Kidney (tissue), 2 donors: Measurements from ENCODE around the genes ROBO1, POU1F1 and OR5K1.

- PRO-cap, result bidirectional peak, plus-strand start at chr3:75672294, minus-strand start at chr3:75672090; unidirectional peak, minus-strand start at chr3:75672596
- RRBS, result 24% methylated on average over 14 of the region's 75 CpGs
Measured at GRCh38 chr3:75671641-75672988, 8.0 kb downstream of the FRG2C start.

DNA sequence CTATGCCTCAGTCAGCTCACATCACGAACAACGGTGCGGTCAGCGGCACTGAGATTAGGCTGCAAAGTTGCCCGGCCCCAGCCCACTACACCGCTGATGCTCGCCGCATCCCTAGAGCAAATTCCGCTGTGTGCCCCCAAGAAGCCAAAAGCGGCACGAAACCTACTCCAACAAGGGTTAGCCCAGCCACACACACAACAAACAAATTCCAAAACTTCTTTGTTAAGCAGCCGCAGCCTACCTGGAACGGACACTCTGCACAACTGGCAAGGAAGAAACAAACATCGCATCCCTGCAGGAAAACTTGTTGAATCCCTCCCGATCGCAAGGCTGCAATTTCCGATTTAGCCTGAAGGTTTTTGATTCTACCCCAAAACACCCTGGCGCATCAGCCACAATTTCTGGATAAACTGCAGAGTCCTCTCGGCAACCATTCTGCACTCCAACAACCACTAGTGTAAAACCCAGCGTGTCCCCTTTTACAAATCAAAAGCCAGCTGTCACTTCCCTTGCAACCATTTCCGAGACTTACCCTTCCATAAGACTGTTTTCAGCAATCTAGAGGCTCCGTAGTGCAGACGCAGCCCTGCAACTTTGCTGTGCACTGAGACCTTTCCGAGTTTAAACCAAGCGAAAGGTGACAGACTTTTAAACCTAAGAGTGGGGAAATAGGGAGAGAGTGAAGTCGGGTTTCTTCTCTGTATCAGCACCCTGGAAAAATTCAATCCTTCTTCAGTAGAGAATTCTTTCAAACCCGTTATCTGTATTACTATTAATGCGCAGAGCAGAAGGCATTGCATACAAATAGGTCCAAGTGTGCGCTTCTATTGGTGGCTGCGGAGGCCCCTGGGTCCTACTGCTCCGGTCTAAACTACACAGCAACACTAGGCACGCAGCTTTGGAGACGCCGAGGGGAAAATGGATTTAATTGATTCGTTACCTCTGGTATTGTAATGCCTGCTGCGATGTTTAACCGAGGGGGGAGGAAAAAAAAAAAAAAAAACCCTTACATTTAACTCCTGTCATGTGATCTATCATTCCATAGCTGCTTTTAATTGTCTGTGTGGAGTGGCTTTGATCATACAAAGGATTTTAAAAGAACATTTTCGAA is at the start of gene ROBO1:
TSS of gene ROBO1 (minus strand) at position 779 of the 1,111 bp plus-strand sequence.
- PRO-cap, result no peak
- RRBS, result no CpG with 5 or more reads among the region's 38 CpGs

GRCh38 chr3:80994034-80994409 is 767.4 kb downstream of the GBE1 start:
- PRO-cap, result no peak
- RRBS, result no CpG with 5 or more reads among the region's 2 CpGs

DNA sequence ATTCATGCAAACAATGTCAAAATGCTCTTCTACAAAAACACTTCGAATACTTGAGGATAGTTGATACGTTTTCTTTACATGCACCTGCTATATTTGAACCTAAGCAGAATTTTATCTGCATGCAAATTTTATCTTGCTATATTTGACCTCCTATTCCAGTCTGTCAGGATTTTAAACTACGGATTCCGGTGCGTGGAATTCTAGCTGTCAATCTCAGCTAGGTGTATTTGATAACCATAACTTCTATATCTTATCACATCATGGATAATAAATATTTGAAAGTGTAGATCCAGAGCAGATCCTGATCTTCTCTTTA is 699.0 kb downstream of the GBE1 start:
- PRO-cap, result no peak
- RRBS, result no CpG with 5 or more reads among the region's 5 CpGs

DNA sequence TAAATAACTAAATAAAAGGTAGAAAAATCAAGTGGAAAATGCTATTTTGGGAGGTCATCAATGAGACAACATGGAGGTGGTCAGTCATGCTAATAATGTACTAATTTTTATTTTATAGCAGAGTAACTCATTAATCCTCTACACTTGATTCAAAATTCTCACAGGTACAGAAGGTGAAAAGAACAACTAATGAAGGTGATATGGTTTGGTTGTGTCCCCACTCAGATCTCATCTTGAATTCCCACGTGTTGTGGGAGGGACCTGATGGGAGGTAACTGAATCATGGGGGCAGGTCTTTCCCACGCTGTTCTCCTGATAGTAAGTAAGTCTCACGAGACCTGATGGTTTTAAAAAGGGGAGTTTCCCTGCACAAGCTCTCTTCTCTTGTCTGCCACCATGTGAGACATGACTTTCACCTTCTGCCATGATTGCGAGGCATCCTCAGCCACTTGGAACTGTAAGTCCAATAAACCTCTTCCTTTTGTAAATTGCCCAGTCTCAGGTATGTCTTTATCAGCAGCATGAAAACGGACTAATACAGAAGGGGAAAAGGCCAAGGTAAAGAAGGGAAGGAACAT is 2.7 kb downstream of the GBE1 start:
- PRO-cap, result no peak
- RRBS, result no CpG with 5 or more reads among the region's 5 CpGs

DNA sequence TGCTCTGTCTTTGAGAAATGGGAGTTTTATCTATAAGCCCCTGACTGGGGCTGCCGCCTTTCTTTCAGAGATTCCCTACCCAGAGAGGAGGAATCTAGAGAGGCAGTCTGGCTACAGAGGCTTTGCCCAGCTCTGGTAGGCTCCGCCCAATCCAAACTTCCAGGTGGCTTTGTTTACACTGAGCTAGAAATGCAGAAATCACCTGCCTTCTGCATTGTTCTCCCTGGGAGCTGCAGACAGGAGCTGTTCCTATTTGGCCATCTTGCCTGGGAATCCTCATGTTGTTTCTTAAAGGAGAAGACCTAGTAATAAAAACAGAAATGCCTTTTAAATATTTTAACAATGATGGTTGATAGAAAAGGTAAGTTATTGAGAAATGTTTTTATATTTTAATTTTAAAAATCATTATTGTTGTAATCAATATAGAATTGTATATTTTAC is 114.1 kb downstream of the VGLL3 start:
- PRO-cap, result no peak
- RRBS, result no CpG with 5 or more reads among the region's 2 CpGs

DNA sequence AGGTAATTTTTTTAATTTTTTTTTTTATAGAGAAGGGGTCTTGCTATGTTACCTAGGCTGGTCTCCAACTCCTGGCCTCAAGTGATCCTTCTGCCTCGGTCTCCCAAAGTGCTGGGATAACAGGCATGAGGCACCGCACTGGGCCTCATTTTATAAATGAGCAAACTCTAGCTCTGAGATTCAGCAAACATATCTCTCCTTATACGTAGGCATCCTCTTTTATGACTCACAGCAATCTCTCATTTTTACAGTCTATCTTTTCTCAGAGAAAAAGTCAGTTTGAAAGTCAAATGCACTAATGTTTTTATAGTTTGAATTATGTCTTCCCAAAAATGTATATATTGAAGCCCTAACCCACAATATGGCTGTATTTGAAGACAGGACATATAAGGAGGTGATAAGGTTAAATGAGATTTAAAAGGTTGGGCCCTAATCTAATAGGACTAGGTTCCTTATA is 1.2 kb upstream of the VGLL3 start:
- PRO-cap, result no peak
- RRBS, result no CpG with 5 or more reads among the region's 3 CpGs

- PRO-cap, result no peak
- RRBS, result no CpG with 5 or more reads among the region's 7 CpGs
Measured at GRCh38 chr3:87276347-87276668, at the start of gene POU1F1. POU1F1 (minus strand) TSS chr3:87276584.

DNA sequence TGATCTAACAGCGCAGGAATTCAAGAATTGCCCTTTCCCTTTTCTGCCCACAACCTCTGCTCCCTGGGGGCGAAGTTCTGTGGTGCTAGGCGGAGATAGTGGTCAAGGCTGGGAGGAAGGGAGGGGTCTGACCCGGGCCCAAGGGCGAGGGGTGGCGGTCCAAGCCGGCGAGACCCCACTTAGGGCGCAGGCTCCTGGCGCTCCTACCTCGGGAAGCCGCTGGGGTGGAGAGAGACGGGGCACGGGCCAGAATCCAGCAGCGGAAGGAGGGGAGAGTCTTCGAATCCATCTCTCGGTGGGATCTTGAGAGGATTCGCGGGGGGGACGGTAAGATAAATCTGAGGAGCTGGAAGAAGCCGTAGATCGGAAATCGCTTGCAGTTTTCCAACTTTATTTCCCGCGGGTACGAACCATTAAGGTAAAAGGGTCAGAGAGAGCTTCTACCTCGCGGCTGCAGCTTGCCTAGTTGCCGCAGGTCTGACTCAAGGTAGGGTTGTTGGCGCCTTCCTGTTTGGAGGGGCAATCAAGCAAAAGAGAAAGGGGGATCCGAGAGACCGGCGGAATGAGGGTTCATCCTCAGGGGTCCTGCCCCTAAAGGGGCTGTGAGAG is 604 bp downstream of the HTR1F start:
- PRO-cap, result no peak
- RRBS, result no CpG with 5 or more reads among the region's 33 CpGs

GRCh38 chr3:88148991-88149484 is 721 bp upstream of the C3orf38 start:
- PRO-cap, result no peak
- RRBS, result 0% methylated on average over 4 of the region's 16 CpGs

DNA sequence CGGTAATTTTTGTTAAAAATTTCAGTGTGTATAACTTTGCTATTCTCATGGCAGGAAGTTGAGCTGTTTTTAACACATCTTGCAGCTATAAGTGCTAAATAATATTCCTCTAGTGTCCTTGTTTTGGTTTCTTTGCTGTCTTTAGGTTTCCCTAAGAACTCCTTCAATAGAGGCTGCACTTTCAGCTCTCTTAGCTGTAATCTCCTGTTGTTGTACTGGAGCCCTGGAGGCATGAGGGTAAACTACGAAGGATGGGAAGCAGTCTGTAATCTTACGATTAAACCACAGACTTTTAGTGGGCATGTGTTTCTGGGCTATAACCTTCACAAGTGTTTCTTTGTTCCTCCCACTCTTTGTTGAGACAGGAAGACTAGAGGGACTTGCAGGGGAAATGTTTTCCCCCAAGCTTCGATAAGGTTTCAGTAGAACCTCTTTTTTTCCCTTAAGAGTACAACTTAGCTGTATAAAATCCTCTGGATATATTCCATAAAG is 1058.0 kb downstream of the NSUN3 start:
- PRO-cap, result no peak
- RRBS, result no CpG with 5 or more reads among the region's 4 CpGs

DNA sequence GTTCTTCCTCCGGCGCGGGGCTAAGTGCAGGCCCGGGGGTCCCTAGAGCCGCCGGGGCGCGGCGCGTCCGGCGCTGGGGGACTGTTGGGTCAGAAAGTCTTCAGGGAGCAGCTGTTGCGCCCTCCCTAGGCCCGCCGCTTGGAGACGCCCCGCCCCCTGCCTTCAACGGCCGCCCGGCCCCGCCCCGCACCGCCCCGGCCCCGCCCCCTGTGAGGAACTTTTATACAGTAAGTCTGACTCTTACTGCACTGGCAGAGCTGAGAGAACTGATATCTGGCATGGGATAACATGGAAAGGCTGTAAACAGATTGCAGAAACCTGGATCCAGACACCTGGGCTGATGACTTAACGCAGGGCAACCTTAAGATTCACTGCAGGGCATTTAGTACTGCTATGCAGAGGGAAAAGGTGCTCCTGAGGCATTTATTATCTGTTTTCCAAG is 283.0 kb upstream of the ARL6 start:
- PRO-cap, result no peak
- RRBS, result no CpG with 5 or more reads among the region's 26 CpGs

GRCh38 chr3:97991242-97991688 is 19.0 kb upstream of the RIOX2 start:
- PRO-cap, result no peak
- RRBS, result no CpG with 5 or more reads among the region's 6 CpGs

DNA sequence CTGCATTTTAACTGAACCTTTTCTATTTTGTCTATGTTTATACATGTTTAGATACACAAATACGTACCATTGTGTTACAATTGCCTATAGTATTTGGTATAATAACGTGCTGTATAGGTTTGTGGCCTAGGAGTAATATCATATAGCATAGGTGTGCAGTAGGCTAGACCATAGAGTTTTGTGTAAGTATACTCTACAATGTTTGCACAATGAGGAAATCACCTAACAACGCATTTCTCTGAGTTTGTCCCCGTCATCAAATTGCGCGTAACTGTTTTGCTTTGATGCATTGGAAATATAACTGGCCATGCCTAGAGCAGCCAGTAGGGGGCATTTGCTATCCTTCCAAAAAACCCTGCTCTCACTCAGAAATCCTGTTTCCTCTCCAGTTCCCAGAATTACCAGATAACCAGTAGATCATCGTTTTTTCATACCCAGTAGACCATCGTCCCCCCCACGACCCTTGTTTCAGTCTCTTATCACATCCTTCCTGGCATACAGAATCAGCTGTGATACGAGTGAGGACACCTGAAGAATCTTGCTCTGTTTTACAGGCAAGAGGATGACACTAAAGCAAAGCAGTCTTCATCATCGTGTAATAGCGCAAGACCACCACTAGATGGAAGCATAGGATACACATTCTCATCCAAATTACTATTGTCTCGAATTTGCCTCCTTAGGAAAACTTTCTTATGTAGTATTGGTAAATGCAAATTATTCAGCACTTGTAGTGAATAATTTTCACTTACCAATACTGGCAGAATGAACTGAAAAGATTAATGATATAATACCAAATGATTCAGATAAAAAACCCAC is 4.3 kb upstream of the GABRR3 start:
- PRO-cap, result no peak
- RRBS, result no CpG with 5 or more reads among the region's 13 CpGs

- PRO-cap, result no peak
- RRBS, result no CpG with 5 or more reads among the region's 2 CpGs
Measured at GRCh38 chr3:98462865-98463422, at the start of gene OR5K1. OR5K1 (plus strand) TSS chr3:98463201.

- PRO-cap, result no peak
- RRBS, result no CpG with 5 or more reads among the region's 6 CpGs
Measured at GRCh38 chr3:98551522-98552352, 20.0 kb downstream of the GPR15 start.

GRCh38 chr3:99505898-99506510 is 132.4 kb upstream of the COL8A1 start:
- PRO-cap, result no peak
- RRBS, result no CpG with 5 or more reads among the region's 7 CpGs

DNA sequence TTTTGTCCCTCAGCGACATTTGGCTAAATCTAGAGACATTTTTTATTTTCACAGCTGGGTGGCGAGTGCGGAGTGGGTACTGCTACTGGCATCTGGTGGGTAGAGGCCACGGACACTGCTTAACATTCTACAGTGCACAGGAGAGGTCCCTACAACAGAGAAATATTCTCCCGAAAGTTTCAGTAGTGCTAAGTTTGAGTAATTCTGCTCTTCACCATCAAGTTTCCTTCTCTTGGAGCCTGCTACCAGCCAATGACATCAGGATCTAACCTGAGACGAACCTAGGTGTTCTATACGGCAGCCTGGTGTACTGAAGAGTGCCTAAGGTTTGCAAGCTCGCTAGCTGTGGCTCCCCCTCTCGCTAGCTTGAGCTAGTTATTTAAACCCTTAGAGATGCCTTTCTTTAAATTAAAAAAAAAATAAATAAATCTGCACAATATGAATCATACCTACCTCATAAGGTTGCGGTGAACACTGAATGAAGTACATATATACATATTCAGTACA is 1.5 kb upstream of the COL8A1 start:
- PRO-cap, result no peak
- RRBS, result no CpG with 5 or more reads among the region's 10 CpGs

DNA sequence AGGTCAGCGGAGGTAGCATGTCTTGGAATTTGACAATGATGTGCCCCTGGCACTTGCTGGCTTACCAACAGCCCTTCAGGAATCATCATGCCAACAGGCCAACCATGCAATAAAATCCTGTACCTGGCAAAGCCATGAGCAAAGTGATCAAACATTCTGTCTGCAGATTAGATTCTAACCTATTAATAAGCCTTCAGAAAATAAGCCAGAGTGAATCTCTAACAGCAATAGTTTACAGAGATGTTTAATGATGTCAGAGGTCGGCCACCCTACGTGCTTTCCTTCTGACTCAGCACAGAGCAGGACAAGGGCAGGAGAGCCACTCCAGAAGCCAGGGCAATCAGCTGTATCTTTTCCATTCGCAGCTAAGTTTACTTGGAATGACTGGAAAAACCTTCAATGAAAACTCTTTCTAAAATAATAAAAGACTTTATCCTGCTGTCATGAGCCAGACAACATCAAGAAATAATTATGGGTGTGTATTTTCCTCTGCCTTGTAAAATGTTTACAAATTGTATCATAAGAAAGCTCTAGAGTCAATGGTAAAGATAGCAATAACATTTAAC is 13.2 kb downstream of the COL8A1 start:
- PRO-cap, result no peak
- RRBS, result no CpG with 5 or more reads among the region's 4 CpGs

DNA sequence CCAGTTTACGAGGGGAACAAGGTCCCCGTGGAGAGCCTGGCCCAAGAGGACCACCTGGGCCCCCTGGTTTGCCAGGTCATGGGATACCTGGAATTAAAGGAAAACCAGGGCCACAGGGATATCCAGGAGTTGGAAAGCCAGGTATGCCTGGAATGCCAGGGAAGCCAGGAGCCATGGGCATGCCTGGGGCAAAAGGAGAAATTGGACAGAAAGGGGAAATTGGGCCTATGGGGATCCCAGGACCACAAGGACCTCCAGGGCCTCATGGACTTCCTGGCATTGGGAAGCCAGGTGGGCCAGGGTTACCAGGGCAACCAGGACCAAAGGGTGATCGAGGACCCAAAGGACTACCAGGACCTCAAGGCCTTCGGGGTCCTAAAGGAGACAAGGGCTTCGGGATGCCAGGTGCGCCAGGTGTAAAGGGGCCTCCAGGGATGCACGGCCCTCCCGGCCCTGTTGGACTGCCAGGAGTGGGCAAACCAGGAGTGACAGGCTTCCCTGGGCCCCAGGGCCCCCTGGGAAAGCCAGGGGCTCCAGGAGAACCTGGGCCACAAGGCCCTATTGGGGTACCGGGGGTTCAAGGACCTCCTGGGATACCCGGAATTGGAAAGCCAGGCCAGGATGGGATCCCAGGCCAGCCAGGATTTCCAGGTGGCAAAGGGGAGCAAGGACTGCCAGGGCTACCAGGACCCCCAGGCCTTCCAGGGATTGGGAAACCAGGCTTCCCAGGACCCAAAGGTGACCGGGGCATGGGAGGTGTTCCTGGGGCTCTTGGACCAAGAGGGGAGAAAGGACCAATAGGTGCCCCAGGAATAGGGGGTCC is 23.2 kb upstream of the CMSS1 start:
- PRO-cap, result no peak
- RRBS, result no CpG with 5 or more reads among the region's 11 CpGs